CMK (cell line): Measurements from ENCODE around the genes LRRC8C and GFI1.

- RRBS: no CpG with 5 or more reads among the region's 1 CpG
Observed at GRCh38 chr1:89124812-89125403, 1.0 kb downstream of the GBP2 start.

- RRBS: no CpG with 5 or more reads among the region's 1 CpG
Observed at GRCh38 chr1:89279133-89279705, 6.6 kb upstream of the GBP5 start.

DNA sequence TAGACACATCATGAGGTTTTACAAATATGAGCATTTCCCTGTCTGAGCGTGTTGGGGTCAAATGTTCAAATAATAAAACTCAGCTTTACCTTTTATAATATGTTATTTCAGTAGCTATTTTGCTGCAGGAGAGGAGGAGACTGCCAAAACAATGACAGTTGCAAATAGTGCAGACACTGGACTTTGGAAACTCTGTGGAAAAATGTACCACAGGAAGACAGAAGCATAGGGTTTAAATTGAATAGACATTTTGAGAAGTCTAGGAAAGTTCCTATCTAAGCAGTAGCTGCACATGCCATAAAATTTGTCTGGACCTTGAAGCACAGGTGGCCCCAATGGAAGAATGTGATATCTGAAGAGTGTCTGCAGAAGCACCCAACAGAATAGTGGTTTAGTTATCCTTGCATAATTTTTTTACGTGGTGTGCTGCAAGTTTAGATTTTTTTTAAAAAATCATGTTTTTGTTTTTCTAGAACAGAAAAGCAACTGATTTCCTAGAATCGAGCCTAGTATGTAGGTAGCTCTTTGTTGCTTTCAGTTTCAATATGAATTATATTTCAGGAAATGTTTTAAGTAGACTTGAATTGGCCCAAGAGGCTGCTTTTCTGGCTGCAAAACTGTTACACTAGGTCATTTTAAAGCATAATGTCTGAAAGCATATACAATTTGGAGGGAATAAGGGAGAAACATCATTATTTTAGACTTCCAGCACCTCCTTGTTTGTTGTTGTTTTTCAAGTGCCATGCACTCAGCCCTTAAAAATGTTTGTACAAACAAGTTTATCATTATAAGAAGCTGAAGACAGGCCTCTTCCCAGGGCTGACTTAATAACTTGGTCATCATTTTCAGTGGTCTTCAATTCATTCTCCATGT is 14.1 kb upstream of the GBP5 start:
- RRBS: no CpG with 5 or more reads among the region's 3 CpGs

DNA sequence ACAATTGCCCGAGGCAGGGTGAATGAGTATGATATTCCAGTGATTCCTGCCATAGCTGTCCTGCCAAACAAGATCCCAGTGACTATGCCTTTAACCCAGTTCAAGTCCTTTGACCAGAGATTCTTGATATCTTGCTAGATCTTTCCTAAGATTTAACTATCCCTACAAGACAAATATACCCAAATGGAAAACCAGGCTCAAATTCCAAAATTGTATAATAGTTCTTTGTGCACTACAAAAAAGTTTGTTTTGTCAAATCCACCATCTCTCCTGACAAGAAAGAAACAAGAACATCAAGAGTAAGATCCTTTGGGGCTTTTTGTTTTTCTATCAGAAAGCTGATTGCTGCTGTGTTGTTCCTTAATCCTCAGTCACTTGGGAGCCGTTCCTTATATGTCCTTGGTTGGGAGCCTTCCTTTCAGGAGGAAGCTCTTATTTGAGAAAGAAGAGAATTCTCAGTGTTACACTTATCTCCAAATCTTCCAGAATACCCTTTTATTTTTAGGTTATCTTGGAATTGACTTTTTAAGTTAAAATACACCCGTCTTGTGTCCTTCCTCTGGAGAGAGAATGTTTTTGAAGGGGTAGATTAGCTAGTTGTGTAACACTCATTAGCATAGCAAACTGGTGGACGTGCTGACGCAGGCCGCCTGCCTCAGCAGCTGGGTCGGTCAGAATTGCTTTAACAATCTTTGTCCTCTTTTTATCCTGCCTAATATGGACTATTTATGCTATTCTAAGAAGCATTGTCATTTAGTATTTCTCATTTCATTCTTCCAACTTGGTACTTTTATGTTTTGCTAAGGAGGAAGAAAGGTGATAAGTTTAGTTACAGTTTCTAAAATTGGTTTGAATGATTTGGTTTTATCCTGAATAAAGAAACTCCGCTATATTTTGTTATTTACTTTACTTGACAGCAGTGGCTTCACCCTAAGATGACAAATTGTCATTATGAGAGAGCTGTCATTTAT is 42.1 kb downstream of the LRRC8B start:
- RRBS: no CpG with 5 or more reads among the region's 8 CpGs

- RRBS: no CpG with 5 or more reads among the region's 5 CpGs
Observed at GRCh38 chr1:89574560-89575394, 50.1 kb downstream of the LRRC8B start.

- RRBS: no CpG with 5 or more reads among the region's 8 CpGs
Observed at GRCh38 chr1:89583165-89583966, 49.6 kb upstream of the LRRC8C start.

GRCh38 chr1:89631777-89632274 is 1.1 kb upstream of the LRRC8C start:
- RRBS: no CpG with 5 or more reads among the region's 9 CpGs

DNA sequence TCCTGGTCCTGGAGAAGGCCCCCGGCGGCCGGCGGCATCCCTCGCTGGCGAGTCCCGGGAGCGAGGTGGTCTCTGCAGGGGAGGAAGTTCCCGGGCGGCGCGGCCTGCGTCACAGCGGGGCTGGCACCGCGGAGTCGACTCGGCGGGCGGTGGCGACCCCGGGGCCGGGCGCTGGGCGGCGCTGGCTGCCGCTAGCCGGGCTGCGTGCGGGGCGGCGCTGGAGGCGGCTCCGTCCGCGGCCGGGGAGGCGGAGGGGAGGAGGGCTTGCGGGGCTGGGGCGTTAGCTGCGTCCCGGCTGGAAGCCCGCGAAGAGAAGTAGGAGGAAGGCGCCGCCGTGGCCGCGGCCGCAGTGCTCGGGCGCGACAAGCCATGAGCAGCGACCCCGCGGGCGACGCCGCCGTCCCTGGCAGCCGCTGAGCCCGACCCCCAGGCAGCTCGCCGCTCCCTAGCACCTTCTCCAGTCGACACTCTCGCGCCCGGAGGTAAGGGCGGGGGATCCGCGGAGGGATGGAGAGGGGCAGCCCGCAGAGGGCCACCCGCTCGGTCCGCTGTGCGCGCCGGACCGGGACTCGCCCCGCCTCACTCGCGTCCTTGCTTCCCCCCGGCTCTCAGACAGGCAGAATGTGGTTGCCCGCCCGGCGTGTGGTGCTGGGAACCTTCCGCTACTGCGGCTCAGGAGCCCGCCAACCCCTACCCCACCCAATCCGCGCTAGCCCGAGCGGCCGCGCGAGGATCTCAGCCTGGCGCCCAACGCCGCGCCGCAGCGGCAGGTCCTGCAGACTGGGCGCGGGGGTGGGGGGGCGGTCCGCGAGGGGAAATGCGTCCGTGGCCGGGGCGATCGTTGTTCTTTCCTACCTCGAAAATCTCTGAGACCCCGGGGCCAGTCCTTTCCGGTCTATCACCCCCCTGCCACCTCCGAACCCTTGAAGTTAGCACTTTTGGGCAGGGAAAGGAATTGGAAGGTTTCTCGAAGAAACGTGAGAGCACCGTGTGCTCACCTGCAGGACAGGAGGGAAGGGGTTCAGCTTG is at the start of gene LRRC8C:
Gene LRRC8C (plus strand): TSS at position 280 of the 1,029 bp plus-strand sequence.
- RRBS: 1% methylated on average over 46 of the region's 120 CpGs

- RRBS: no CpG with 5 or more reads among the region's 9 CpGs
Observed at GRCh38 chr1:89757496-89758203, 63.2 kb upstream of the LRRC8D start.

DNA sequence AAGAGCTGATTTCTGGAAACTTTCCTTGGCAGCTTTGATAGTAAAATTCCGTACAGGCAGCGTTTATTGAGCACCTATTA is 1.5 kb downstream of the LRRC8D start:
- RRBS: no CpG with 5 or more reads among the region's 2 CpGs

- RRBS: no CpG with 5 or more reads among the region's 6 CpGs
Observed at GRCh38 chr1:89844728-89845281, 24.0 kb downstream of the LRRC8D start.

DNA sequence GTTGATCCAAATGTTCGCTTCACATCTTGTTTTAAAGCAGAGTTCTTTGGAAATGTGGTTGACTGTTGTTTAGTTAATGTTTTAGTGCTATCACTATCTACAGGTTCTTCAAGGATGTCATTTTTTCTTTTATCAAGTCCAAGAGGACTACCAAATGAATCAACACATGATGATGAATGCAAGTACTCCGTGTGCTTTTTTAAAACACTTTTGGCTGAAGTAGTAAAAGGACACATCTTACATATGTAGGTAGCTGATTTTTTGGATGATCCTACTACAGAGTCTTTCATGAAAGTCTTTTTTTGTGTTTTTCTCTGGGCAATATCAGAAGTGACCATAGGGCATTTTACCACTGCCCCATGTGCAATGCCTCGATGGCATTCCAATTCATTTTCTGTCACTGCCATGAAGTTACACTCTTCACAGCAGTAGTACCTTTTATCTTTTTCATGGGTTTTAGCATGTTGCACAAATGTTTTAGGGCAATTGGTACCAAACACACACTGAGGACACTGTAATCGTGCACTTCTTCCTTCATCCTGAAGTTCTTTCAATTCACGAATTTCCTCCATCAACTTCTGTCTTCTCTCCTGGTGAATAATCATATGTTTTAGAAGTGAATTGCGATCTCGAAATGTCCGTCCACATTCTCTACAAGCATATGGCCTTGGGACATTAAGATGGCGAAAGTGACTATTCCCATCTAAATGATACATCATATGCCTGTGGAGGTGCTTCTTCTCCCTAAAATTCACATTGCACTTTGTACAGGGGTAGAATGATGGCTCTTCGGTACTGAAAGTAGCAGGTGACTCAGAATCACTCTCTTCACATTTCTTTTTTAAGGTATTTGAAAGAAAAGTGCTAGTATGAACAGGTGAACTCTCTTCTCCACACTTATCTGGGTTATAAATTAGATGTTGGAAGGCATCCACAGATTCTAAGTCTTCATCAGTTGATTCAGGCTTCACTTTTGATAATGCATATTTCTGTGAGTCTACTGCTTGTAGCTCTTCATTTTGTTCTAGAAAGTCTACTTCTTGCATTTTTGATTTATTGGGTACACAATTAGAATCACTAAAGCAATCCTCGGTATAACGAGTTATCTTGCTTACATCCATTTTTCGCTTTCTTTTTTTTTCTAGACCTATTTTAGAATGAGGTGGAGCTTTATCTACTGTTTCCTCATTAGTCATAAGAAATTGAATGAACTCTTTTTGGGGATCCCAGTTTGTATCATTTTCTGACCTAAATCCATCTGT is 82.1 kb downstream of the ZNF644 start:
- RRBS: no CpG with 5 or more reads among the region's 13 CpGs

GRCh38 chr1:91583012-91583468 is 82.4 kb downstream of the CDC7 start:
- RRBS: no CpG with 5 or more reads among the region's 7 CpGs

GRCh38 chr1:91745852-91746409 is 140.0 kb downstream of the TGFBR3 start:
- RRBS: no CpG with 5 or more reads among the region's 3 CpGs

DNA sequence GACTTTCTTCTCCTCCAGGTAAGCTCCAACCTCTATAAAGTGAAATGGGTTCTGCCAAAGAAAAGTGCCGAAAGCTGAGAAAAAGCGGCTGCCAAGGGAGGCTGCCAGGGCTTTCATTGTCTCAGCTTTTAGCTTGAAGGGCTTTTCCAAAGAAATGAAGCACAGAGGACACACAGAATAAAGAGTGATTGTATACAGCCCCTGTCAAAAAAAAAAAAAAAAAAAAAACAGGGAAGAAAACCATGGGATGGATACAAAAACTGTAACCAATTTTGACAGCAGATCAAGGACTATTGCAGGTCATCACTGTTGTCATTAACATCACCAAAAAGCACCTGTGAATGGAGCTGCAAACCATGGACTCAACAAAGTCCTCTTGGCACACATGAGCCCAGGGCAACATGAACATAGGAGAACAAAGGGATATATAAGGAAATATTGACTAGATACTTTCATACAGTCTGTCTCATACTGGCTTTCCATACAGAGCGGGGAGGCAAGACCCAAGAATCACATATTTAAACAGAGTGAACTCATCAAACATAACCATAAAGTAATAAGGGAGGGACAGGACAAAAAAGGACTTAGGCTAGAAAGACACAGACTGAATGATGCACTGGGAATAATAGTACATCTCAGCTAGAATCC is 126.6 kb downstream of the TGFBR3 start:
- RRBS: no CpG with 5 or more reads among the region's 3 CpGs

GRCh38 chr1:91792444-91793257 is 93.3 kb downstream of the TGFBR3 start:
- RRBS: no CpG with 5 or more reads among the region's 10 CpGs

DNA sequence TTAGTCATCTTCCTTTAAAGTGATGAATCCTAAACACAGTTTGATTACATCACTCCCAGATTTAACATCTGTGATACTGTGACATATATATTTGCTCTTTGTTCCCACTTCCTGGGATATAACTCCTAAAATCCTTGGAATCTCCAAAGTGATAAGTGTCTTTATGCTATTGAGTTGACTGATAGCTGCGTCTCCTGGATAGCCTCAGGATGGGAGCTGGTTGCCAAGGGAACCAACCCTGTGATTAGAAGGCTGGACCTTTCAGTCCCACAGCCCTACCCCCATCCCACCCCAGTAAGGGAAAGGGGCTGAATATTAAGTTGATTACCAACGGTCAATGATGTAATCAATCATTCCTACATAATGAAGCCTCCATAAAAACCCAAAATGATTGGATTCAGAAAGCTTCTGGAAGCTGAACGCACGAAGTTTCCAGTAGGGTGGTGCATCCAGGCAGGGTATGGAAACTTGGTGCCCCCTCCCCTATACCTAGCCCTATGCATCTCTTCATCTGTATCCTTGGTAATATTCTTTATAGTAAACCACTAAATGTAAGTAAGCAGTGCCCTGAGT is 21.4 kb downstream of the GLMN start:
- RRBS: no CpG with 5 or more reads among the region's 4 CpGs

GRCh38 chr1:92459610-92460266 is 27.0 kb downstream of the GFI1 start:
- RRBS: no CpG with 5 or more reads among the region's 7 CpGs

DNA sequence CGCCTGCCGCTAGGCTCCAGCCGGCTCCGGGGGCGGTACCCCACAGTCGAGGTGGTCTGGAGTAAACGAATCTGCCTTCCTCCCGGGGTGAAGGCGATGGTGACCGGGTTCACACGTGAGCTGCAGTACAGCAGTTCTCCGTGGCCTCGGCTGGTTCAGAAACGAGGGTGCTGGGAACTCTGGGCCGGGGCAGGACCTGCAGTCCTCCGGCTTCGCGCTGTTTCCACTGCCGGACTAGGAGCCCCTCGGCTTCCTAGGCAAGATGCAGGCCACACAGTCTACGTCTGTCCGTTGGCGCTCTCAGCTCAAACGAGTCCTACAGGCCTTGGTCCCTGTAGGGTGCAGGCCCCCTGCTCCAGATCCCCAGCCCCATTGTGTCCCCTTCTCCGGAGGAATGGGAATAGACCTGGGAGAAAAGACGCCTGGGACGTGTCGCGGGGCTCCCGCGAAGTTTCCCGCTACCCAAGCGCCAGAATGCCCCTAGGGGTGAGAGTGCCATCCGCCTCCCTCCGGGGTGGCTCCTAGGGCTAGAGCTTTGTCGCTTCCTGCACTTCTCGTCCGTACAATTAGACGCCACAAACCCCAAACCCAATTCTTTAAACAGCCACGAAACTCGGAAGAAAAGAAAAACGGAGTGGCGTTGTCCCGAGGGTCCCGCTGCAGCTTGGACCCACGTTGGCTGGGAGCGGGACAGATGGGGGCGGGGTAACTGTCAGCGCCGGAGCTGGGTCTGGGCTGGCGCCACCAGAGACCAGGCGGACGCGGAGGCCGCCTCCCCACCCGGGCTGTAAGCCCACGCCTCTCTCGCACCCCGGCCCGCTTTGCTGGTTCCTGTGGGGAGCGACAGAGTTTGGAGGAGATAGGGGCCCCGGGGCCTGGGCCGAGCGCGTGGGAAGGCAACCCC is 1.8 kb downstream of the GFI1 start:
- RRBS: 2% methylated on average over 28 of the region's 65 CpGs

DNA sequence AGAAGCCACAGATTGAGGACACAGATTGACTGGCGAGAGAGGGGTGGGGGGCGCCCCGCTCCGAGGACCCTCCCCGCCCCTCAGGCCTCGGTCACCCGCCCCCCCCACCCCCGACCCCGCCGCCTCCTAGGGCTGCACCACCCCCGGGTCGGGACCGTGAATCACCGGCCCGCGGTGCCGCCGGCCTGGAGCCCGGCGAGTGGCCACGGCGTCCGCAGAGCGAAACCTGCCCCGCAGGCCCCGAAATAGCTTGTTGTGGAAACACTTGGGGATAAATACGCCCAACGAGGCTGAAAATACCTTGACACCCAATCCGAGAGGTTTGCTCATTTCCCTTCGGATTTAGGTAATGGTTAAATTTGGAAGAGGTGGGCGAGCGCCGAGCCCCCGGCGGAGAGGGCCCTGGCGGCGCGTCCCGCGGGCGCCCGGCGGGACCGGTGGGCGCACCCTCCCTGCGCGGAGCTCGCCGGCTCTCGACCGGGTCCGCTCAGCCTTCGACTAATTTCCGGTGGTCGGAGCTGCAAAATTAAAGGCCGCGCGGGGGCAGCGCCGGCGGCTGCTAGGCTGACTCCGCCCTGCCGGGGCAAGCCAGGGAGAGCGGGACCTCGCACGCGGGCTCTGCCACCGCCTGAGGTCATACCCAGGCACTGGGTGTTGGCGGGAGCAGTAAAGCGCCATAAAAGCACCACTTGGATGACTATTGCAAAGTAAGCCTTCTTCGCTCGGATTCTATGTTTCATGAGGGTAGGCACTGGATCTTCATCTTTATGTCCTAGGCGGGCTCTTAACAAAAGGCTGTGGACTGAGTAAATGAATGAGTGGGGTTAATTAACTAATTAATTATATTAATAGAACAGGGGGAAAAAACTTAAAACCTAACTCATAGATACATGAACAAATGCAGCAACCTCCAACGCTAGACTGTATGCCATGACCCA is at the start of gene GFI1:
Gene GFI1 (minus strand): TSS at position 500 of the 938 bp plus-strand sequence.
- RRBS: 7% methylated on average over 16 of the region's 74 CpGs